Cardiac muscle cell (in vitro differentiated cells and primary cell): ENCODE measurements around a stretch of chr15.

- RAMPAGE, long total RNA, result no peak
- RRBS, result no CpG with 5 or more reads among the region's 8 CpGs
These were observed 62.4 kb upstream of the BLM start for GRCh38 chr15:90654520-90655334.

DNA sequence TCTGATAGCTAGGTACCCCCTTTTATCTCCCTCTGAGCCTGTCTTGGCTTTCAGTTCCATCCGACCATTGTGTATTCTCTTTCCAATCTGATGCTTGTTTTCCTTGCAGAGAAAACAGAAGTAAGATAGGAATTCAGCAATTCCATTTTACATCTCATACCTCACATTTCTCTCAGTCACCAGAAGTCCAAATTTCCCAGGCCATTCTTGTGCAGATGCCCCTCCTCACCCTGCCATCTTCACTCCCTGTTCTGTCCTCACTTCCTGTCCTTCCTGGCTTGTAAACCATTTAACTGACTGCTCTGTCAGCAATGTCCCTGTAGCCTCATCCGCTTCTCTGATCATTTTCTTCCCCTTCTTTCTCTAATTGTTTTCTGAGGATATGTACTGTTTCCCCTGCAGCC is 40.2 kb downstream of the BLM start:
- RAMPAGE, long total RNA, result no peak
- RRBS, result no CpG with 5 or more reads among the region's 2 CpGs

DNA sequence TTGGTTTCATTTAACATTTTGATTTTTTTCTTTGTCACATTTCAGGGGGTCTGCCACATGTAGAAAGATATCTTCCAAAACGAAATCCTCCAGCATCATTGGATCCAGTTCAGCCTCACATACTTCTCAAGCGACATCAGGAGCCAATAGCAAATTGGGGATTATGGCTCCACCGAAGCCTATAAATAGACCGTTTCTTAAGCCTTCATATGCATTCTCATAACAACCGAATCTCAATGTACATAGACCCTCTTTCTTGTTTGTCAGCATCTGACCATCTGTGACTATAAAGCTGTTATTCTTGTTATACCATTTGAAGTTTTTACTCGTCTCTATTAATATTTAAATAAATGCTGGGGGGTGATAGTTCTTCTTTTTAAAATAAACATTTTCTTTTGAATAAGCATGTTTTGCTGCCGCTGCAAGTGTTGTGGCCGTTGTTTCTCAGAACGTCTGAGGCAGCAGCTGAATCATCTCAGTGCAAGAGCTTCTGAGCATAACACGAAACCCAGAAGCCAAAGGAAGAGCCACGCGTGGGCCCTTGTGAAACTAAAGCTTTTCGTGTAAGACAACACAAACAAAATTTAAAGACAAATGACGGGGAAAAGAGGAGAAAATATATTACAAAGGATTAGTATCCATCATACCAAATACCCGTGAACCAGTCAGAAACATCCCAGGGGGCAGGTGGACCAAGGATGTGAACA is 53.2 kb upstream of the FURIN start:
- RAMPAGE, long total RNA, result no peak
- RRBS, result no CpG with 5 or more reads among the region's 15 CpGs

GRCh38 chr15:90871962-90872140 is 3.5 kb downstream of the FURIN start:
- RAMPAGE, long total RNA, result no peak
- RRBS, result 2% methylated on average over 15 of the region's 22 CpGs

- RAMPAGE, long total RNA, result no peak
- RRBS, result no CpG with 5 or more reads among the region's 9 CpGs
These were observed 6.9 kb upstream of the FES start for GRCh38 chr15:90877461-90877660.

GRCh38 chr15:90878004-90878508 is 6.2 kb upstream of the FES start:
- RAMPAGE, long total RNA, result no peak
- RRBS, result no CpG with 5 or more reads among the region's 14 CpGs

DNA sequence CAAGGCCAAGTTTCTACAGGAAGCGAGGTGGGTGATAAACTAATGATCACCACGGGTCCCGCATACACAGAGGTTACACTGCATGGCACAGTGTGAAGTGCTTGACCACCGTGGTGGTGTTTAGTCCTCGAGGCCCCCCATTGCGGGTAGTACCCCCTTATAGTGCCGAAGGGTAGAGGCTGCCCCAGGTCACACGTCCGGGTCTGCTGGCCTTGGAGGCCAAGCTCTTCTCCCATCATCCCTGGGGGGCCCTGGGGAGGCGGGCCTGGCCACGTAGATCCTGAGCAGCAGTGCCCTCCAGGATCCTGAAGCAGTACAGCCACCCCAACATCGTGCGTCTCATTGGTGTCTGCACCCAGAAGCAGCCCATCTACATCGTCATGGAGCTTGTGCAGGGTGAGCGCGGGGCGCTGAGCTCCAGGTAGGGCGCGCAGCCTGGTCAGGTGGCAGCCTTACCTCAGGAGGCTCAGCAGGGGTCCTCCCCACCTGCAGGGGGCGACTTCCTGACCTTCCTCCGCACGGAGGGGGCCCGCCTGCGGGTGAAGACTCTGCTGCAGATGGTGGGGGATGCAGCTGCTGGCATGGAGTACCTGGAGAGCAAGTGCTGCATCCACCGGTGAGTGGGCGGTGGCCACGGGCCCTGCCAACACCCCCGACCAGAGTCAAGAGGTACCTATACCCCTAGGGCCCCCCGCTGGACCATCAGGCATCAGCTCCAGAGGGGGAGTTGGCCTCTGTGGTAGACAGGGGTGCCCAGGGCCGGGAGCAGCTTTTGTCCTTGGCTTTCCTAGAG is 8.7 kb downstream of the FES start:
- RAMPAGE, long total RNA, result no peak
- RRBS, result no CpG with 5 or more reads among the region's 30 CpGs

DNA sequence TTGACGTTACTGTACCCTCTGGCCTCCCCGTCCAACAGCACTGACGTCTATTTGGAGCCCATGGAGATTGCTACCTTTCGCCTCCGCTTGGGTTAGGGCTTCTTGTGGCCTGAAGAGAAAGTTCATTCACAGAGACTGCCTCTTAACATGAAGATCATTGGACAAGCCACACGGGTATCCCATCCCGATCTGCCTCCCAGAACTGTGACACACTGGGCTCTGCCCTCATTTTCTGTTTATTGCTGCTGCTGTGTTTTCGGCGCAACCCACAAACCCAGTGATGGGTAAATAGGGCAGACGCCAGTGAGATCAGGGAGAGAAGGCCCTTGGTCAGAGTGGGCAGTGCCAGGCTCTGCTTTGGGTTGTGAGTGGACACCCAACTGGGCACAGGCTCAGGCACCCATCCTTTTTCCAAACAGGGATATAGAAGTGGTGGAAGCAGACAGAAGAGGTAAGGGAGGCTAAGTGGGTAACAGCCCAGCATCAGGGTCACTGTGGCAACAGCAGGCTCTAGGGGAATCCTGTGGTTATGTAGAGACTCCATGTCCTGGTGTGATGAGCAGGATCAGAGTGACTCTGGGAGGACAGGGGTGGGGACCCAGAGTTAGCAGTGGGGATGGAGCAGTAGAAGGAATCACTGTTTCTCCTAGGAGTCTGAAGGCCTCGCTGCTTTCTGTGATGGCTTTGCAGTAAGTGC is 12.5 kb downstream of the HDDC3 start:
- RAMPAGE, long total RNA, result no peak
- RRBS, result no CpG with 5 or more reads among the region's 11 CpGs

DNA sequence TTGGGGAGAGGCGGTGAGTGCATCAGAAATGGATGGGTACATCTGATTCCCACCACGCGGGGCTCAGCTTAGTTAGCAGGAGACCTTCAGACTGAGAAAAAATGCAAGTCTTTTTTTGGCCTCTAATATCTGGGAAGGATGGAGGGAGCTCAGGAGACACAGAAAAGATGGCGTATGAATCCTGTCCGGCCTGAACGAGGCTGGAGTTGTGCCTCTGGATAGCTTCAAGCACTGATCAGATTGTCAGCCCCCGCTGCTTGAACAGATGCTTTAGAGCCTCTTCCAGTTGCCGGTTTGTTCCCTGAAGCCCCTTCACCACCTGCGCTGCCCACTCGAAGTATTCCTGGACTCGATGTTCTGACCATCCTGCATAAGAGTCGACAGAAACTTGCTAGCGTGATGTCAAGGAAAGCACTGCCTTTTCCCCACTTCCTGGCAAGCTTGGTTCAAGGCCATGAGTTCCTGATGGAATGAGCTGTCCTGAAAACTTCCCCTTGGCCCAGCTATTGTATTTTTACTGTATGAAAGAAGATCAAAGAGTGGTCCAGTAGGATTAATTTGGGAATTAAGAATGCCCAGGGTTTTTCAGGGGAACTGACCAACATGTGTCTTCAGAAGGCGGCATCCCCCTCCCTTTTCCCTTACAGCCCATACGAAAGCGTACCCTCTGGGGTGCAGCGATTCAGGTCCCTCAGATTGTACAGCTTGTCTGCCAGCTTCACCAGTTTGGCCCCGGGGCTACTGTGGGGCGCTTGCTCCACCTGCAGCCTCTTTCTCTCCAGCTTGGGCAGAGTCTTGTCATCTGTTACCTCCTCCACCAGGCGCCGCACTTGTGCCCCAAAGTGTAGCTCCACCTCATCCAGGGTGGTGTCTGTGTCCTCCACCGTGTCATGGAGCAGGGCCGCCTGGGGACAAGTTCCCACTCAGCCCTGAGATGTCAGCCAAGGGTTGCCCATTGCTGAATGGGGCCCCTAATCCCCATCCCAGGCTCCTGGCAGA is 1.0 kb downstream of the HDDC3 start:
- RAMPAGE, long total RNA, result no peak
- RRBS, result 67% methylated on average over 1 of the region's 23 CpGs

DNA sequence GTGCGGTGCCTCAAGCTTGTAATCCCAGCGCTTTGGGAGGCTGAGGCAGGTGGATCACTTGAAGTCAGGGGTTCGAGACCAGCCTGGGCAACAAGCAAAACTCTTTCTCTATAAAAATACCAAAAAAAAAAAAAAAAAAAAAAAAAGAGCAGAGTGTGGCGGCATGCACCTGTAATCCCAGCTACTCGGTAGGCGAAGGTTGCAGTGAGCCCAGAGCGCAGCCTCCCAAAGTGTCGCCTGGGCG is 424 bp upstream of the RCCD1 start:
- RAMPAGE, long total RNA, result no peak
- RRBS, result no CpG with 5 or more reads among the region's 9 CpGs

DNA sequence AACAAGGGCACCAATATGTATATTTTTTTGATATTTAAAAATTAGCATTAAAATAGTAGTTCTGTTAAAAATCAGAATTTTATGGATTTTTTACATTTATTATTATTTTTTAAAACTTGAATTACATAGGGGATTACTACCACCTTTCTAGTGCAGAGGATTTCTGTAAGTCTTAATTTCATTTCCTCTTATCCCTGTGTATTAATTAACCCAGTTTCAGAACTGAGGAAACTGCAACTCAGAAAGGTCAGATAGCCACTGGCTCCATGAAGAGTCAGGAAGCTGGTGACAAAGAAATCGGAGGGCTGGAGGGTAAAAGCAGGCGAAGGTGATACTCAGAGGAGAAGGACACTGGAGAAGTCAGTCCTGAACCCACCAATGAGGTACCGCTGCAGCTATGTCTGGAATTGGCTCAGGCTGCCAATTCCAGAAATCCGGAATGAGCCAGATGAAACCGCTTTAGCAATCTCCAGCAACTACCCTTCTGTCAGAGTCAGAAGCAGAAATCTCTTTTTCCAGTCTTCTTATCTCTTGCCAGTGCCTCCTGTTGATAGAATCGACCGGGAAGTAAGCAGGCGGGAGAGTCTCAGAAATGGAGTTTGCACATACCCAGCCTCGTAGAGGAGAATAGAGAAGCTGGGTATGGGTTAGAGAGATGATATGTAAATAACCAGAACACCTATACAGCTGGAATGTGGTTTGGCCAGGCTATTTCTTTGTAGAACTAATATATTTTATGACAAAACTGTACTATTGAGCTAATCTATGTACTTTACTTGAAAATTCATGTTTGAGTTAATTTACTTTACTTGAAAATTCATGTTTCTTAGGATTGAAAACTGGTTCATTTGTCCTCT is 308.6 kb downstream of the SV2B start:
- RAMPAGE, long total RNA, result no peak
- RRBS, result no CpG with 5 or more reads among the region's 9 CpGs

DNA sequence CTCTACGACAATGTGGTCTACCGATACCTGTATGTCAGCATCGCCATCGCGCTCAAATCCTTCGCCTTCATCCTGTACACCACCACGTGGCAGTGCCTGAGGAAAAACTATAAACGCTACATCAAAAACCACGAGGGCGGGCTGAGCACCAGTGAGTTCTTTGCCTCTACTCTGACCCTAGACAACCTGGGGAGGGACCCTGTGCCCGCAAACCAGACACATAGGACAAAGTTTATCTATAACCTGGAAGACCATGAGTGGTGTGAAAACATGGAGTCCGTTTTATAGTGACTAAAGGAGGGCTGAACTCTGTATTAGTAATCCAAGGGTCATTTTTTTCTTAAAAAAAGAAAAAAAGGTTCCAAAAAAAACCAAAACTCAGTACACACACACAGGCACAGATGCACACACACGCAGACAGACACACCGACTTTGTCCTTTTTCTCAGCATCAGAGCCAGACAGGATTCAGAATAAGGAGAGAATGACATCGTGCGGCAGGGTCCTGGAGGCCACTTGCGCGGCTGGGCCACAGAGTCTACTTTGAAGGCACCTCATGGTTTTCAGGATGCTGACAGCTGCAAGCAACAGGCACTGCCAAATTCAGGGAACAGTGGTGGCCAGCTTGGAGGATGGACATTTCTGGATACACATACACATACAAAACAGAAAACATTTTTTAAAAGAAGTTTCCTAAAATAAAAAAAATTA is 230.7 kb upstream of the ST8SIA2 start:
- RAMPAGE, long total RNA, result no peak
- RRBS, result no CpG with 5 or more reads among the region's 18 CpGs

DNA sequence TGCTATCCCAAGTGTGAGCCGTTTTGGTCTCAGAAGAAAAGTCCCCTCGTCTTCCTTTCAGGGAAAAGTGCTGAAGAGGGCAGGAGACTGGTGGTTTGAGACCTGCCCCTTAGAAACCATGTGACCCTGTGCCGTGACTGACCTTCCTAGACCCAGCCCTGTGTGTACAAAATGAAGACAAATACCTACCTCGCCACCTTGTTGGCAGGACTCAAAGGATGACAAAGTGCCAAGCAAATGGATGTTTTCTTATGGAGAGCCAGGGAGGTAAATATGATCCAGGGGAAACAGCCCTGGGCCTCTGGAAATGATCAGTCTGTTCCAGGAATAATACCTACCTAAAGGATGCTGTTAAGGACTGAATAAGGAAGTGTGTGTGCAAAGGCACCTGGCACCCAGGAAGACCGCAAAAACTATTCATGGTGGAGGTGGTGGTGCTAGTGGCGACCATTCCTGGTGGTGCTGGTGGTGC is 41.2 kb downstream of the FAM174B start:
- RAMPAGE, long total RNA, result no peak
- RRBS, result no CpG with 5 or more reads among the region's 6 CpGs

DNA sequence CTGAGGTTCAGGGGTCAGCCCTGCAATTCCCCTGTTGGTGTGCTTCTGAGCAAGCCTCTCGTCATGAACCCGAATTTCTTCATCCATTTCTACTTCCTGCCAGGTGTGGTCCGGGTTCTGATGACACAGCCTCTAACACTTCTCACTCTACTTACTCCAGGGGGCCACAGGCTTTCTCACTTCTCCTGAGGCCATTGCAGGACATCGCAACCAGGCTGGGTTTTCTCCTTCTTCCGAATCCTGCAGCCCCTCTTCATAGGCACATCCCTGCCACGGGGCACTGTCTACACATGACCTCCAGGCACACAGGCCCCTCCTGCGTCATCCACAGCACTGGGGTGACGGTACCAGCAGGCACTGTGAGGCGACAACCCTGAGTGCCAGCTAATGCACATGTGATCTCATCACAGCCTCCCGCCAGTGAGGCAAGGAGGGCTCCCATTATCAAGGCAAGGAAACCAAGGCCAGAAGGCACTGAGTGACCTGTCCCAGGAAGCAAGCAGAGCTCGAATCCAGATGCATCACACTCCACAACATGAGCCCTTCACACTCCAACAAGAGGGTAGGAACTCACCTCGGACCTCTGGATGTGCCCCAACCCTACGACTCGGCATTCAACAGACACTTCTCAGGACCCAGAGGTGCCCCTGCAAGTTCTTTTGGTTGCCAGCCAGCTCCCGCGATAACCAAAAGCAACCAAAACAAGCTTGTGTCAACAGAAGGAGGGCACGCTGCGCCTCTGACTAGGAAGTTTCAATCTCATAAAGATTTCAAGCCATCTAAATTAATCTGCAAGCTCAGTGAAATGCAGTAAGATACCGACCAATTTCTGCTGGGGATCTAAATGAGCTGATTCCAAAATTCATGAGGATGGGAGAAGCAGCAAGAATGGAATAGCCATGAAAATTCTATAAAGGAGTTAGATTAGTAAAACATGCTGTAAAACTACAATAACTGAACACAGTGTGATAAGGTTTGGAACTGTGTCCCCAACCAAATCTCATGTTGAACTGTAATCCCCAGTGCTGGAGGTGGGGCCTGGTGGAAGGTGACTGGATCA is 16.7 kb downstream of the FAM174B start:
- RAMPAGE, long total RNA, result no peak
- RRBS, result no CpG with 5 or more reads among the region's 19 CpGs

GRCh38 chr15:92647885-92648487 is 7.6 kb downstream of the FAM174B start:
- RAMPAGE, long total RNA, result no peak
- RRBS, result no CpG with 5 or more reads among the region's 4 CpGs

GRCh38 chr15:92648488-92648843 is 7.1 kb downstream of the FAM174B start:
- RAMPAGE, long total RNA, result no peak
- RRBS, result no CpG with 5 or more reads among the region's 4 CpGs

DNA sequence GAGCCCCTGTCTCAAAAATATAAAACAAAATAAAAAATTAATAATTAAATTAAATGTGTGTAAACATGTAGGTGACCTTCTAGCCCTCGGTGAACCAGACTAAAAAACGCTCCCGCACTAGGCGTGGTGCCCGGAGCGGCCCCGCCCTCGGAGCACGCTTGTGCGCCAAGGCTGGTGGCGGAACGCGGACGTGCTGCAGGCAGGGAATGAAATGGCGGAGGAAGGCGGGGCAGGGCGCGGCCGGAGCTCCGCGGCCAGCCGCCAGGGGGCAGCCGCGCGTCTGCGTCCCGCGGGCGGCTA is 91.2 kb upstream of the CHD2 start:
- RAMPAGE, long total RNA, result no peak
- RRBS, result under 1% methylated on average over 20 of the region's 29 CpGs

DNA sequence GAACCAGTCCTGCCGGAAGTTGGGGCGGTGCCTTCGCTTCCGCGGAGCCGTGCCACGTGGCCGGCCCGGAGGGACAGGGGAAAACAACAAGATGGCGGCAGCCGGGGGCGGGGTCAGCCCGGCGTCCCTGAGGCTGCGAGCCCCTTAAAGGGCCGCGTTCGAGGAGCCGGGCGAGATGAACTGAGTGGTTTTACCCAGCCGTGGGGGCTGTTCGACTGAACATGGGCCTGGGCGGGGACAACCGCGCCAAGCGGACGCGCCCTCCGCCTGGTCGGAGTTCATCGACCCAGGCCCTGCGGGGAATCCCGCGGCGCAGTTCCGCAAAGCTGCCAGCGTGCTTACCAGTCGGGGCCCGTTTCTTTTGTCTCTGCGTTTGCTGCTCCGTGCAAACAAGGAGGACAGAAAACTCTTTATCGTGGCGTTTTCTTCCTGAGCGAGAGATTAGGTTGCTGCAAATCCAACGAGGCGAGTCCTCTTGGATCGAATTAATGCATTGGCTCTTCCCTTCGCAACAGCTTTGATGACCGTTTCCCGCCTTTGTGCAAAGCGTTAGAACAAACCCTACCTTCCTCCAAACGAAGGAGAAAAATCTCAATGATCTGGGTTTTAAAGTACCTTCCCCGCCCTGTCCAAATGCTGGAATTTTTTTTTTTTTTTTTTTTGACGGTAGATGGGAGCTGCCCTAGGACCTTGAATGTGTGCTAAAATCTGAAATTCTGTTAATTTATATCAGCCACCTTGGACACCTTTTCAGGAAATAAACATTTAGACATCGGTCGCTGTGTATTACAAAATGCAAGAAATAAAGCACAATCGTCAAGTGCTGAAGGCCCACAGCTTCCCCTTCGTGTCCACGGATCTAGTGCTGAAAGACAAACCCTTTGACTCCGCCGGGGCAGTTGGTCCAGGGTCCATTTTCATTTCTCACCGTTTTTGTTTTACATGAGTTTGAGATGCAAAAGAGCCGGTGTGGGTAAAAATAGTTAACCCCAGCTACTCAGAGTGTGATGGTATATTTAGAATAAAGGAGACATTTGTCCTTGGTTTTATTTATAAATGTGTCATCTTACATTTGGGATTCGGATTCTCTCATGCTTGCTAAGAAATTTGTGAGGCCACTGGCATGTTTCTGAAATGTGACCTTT is 90.4 kb upstream of the CHD2 start:
- RAMPAGE, long total RNA, result start-site peak on the minus strand centred at position 578 of the sequence, 48 bp wide, 16 and 10 reads in 2 replicates
- RRBS, result 4% methylated on average over 16 of the region's 64 CpGs

- RAMPAGE, long total RNA, result no peak
- RRBS, result no CpG with 5 or more reads among the region's 9 CpGs
These were observed 67.1 kb upstream of the CHD2 start for GRCh38 chr15:92832817-92833574.

DNA sequence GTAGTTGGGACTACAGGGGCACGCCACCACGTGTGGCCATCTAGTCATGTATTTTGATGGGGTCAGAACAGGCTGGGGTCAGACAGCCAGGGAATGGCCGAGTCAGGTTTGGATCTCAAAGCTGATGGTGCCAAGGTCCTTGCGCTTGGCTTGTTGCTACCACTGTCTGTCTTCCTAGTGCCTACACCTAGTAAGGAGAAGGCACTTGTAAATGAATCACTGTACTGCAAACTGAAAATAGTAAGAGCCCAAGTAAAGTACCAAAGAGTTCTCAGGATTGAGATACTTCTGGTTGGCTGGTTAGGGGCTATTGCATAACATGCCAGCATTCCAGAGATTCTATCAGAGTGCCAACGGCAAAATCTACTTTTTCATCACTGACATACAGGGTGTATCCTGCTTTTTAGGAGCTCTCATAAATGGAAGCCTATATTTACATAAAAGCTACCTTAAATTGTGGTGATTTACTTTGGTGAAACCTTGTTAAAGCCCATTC is 30.9 kb upstream of the CHD2 start:
- RAMPAGE, long total RNA, result no peak
- RRBS, result no CpG with 5 or more reads among the region's 5 CpGs